B cell (primary cell): Measurements from ENCODE around the genes AOAH and GPR141.

- PRO-cap, result no peak
- CAGE, long polyA plus RNA, result no peak
These were observed 38.4 kb downstream of the EEPD1 start for GRCh38 chr7:36191233-36192035.

DNA sequence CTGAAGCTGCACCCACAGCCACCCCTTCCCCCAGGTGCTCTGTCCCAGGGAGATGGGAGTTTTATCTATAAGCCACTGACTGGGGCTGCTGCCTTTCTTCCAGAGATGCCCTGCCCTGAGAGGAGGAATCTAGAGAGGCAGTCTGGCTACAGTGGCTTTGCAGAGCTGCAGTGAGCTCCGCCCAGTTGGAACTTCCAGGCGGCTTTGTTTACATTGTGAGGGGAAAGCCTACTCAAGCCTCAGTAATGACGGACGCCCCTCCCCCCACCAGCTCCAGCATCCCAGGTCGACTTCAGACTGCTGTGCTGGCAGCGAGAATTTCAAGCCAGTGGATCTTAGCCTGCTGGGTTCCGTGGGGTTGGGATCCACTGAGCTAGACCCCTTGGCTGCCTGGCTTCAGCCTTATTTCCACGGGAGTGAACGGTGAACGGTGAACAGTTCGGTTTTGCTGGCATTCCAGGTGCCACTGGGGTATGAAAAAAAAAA lies 105.4 kb downstream of the EEPD1 start:
- PRO-cap, result no peak
- CAGE, long polyA plus RNA, result no peak

DNA sequence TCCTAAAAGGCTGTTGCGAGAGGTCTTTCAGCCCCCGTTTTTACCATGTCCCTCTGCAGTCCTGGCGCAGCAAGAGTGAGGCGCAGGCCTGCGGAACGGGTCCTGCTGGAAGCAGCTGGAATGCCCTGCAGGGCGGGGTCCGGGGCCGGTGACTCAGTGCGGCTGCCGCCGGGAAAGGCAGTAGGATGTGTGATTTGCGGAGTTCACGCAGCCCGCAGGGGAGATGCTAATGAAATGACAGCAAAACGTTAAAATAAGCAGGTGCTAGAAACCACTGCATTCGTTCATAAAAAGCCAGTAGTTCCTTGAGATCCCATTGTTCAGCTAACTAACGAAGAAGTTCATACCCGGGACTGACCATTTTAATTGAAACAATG lies 607 bp downstream of the ANLN start:
- PRO-cap, result no peak
- CAGE, long polyA plus RNA, result no peak

DNA sequence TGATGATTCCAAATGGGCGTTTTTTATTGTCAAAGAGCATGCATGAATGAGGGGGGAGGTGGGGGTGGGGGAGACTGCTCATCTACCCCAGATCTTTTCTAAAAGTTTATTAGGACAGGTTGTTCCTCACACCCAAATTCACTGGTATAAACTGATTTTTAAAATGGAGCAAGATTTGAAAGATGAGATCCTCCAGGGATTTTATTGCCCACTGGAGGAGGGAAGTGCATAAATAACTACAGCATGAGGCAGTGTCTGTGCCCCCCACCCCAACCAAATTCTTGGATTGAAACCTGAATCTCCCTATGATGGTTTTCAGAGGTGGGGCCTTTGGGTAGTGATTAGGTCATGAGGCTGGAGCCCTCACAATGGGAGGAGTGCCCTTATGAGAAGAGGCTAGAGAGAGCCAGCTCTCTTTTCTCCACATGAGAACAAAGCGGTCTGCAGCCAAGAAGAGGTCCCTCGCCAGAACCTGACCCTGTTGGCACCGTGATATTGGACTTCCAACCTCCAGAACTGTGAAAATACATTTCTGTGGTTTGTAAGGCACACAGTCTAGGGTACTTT lies 79.3 kb downstream of the AOAH start:
- PRO-cap, result no peak
- CAGE, long polyA plus RNA, result no peak

DNA sequence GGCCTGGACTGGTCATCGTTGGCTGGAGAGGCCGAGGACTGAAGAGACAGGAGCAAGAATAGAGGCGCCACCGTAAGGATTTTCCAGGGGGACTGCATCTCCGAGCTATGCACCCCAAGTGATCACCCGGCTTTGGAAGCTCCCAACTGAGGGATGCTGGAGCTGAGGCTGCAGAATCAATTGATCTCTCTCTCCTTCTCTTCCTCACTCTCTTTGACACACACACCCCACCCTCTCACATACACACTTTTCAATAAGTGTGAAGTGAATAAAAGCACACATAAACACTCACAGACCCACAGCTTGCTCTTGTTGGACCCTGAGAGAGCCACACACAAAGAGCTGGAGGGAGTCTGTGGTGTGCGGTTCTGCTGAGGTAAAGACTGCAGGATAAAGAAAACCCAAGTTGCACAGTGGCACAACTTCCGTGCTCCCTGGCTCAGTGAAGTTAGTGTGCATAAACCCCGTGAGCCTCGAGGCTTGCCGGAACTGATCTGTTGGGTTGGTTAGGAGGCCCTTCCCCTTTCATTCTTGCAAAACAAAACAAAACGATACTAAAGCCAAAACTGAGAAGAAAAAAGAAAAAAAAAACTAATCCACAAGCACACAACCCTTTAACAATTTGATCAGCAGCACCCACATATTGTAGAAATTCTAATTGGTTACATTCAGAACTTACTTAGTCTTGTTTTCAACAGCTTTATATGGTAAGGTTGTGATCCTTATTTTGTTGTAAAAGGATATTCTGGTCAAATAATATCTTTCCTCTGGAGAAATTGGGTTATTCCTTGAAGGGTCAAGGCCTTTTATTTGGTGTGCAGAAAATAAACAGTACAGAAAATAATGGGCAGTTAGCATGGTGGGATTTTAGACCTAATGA lies at the start of gene AOAH:
Gene AOAH, minus strand, starts transcription at position 444 of the 880 bp plus-strand sequence.
- PRO-cap, result unidirectional peak, minus-strand start at position 202 of the sequence
- CAGE, long polyA plus RNA, result no peak

DNA sequence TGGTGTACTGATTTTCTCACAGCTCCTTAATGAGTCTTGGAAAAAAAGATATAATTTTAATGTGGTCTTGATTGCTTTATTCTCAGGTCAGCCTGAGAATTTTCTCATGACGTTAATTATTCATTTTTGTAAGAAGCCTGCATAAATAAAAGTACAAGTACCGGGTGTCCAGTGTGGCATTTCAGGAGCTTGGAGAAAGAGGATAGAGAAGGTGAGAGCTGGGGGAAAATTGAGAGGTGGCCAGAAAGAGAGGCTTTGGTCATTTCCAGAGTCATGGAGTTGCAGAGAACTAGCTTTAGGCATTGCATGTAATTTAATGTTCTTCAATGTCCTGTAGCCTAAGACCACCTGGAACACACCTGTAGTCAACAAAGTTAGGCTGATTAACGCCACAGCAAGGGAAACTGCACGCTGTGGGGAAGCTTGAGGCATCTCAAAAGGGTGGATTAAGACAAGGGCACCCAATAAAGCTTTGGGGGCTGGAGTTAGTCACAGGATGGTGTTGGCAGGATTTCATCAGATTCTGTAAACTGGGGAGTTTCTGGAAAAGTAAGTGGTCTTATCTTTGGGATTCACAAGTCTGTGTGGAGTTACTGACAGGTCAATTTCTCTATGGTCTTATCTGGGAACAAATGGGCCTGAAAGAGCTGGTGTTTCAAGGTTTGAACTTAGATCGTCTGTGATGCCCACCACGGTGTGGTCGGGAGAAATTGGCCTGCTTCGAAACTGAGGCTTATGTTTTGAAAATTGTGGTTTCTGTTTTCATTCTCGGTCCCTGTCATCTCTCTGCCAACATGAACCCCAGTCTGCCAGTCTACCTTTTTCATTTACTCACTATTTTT lies 23.6 kb upstream of the AOAH start:
- PRO-cap, result no peak
- CAGE, long polyA plus RNA, result no peak

DNA sequence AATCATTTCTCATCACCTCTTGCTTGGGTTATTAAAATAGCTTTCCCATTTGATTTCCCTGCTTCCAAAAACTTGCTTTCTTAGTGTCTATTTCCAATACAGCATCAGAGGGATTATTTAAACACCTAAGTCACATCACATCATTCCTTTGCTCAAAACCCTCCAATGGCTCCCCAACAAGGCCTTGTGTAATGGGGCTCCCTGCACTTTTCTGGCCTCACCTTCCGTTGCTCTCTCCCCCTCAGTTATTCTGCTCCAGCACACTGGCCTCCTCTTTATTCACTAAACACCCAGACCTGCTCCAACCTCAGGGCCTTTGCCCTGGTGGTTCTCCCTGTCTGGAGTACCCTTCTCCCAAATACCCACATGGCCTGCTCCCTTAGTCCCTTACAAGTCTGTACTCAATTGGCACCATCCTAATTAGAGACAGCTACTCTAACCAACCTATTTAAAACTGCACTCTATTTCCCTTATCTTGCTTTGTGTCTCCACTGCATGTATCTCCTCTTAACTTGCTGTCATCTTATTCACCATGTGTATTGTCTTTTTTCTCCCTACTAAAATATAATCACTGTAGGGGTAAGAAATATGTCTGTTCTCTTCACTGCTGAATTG lies 166.5 kb upstream of the AOAH start:
- PRO-cap, result no peak
- CAGE, long polyA plus RNA, result no peak

DNA sequence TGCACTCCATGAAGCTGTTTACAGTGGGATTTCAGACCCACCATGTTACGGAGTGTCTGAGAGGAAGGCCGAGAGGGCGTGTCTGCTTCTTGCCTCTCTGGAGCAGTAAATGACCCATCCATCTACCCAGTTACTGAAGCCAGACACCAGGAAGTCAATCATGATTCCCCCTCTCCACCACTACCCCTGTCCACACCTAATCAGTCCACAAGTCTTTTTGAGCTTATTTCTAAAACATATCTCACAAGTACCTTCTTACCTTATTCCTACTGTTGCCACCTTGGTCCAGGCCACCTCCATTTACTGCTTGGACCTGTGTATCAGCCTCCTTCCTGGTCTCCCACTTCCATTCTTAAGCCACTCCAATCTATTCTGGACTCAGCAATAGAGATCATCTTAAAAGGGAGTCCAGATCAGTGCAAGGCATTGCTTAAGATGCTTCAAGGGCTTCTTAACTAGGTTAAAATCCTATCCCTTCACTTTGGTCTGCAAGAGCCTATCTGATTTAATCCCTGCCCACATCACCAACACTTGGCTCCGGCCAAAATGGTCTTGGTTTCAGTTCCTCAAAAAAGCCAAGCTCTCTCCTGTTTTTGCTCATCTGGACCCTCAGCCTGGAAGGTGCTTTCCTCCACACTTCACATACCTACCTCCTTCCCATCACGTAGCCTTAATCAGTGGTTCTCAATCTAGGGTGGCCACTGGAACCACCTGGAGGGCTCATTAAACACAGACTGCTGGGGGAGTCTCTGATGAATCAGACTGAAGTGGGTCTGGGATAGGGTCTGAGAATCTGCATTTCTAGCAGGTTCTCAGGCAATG lies 226.7 kb upstream of the AOAH start:
- PRO-cap, result no peak
- CAGE, long polyA plus RNA, result no peak

GRCh38 chr7:36967298-36967867 lies 243.1 kb upstream of the AOAH start:
- PRO-cap, result no peak
- CAGE, long polyA plus RNA, result no peak

DNA sequence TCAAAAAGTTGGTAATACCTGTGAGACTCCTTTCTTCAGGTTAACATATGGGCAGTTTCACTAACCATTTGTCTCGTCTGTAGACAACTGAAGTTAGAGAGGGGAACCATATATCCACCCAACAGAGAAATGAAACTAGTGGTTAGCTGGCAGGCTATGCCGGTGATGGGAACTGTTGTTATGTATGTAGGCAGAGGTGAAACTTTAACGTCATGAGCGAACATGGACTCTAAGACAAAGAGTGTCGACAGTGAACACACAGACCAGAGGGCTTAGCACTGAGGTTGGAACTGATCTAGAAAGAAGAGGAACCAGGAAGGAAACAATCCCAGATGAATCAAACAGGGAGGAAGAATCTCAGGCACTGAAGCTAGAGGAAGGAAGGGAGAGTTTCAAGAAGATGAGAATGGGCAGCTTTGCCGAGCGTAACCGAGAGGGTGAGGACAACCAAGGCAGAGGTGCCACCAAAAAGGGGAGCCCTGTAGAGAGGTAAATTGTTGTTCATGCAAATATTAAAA lies 112.3 kb downstream of the ELMO1 start:
- PRO-cap, result bidirectional peak, plus-strand start at position 266 of the sequence, minus-strand start at position 81 of the sequence
- CAGE, long polyA plus RNA, result no peak

- PRO-cap, result no peak
- CAGE, long polyA plus RNA, result no peak
These were observed 56.8 kb downstream of the ELMO1 start for GRCh38 chr7:37391932-37392153.

GRCh38 chr7:37392154-37392377 lies 56.6 kb downstream of the ELMO1 start:
- PRO-cap, result no peak
- CAGE, long polyA plus RNA, result no peak

DNA sequence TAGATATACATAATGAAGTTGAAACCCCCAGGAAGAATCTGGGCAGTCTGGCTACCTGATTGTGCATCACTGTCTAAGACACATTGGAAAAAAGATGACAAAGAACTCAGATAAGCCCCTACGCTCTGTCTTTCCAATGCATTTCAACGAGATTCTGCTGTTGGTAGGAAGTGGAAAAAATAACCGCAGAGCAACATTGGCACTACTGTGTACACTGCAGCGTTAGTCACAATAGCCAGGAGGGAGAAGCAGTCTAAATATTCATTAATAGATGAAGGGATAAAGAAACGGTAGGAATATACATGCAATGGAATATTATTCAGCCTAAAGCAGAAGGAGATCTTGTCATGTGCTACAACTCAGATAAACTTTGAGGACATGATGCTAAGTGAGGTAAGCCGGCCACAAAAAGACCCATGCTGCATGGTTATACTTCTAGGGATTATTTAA lies 40.4 kb downstream of the ELMO1 start:
- PRO-cap, result no peak
- CAGE, long polyA plus RNA, result no peak

GRCh38 chr7:37412109-37412603 lies 36.5 kb downstream of the ELMO1 start:
- PRO-cap, result no peak
- CAGE, long polyA plus RNA, result no peak

GRCh38 chr7:37416913-37417546 lies 31.6 kb downstream of the ELMO1 start:
- PRO-cap, result unidirectional peak, plus-strand start at chr7:37416991; bidirectional peak, plus-strand start at chr7:37417371, minus-strand start at chr7:37417199
- CAGE, long polyA plus RNA, result no peak

GRCh38 chr7:37421218-37421833 lies 27.3 kb downstream of the ELMO1 start:
- PRO-cap, result no peak
- CAGE, long polyA plus RNA, result no peak

DNA sequence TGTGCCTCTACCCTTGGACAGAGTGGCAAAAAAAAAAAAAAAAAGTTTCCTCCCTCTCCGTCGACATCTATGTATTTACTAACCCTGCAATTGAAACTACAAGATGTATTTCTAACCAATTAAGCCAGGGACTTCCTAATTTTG lies 613 bp upstream of the ELMO1 start:
- PRO-cap, result bidirectional peak, plus-strand start outside the sequence, minus-strand start at position 92 of the sequence
- CAGE, long polyA plus RNA, result no peak

DNA sequence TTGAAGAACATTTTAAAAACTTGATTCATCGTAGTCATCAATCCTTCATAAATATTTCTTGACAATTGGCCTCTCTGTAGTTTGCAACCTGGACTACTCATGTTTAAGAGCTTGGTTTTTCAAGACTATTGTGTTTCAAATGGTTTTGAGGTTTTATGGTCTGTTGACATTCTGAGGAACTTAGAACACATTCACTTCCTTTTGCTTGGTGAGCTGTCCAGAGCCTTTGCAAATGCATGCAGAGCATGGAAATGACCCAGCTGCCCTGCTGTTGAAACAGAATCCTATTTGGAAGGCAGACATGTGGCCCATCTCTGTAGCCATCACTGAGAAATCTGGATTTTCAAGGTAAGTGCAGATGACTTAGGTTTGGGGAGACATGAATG lies at the start of gene GPR141:
Gene GPR141, plus strand, starts transcription at position 211 of the 386 bp plus-strand sequence.
- PRO-cap, result no peak
- CAGE, long polyA plus RNA, result no peak

- PRO-cap, result no peak
- CAGE, long polyA plus RNA, result no peak
These were observed 82.5 kb downstream of the EPDR1 start for GRCh38 chr7:38002890-38003444.

- PRO-cap, result no peak
- CAGE, long polyA plus RNA, result no peak
These were observed 64.8 kb downstream of the STARD3NL start for GRCh38 chr7:38242774-38243288.